Upper lobe of left lung (tissue), 5 donors: Measurements from ENCODE around the gene GRAPL.

DNA sequence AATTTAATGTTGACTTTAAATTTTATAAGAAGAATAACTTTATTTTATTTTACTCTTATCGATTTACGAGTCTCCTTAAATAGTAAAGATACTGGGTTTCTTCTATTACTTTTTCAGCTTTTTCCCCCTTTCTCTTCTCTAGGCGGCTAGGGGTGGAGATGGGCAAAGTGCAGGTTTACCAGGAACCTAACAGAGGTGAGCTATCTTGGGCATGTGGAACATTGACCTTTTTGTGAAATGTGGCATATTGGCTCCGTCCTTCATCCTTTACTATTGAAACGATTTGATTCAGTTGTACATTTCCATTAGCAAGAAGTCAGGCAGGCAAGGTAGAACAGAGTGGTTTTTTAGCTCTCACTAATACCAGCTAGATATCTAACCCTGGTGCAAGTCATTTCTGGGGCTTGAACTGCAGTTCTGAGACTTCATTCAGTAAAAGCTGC lies 9.2 kb downstream of the PRPSAP2 start:
- PRO-cap, 2 experiments: no peak in any of the 2 experiments
- RAMPAGE, long total RNA, 4 experiments: no peak in any of the 4 experiments

GRCh38 chr17:18967137-18967704 lies 15.3 kb downstream of the SLC5A10 start:
- PRO-cap, 2 experiments: no peak in any of the 2 experiments
- RAMPAGE, long total RNA, 4 experiments: no peak in any of the 4 experiments

- PRO-cap, 2 experiments: no peak in any of the 2 experiments
- RAMPAGE, long total RNA, 4 experiments: no peak in any of the 4 experiments
These were observed 16.9 kb upstream of the FAM83G start for GRCh38 chr17:19021400-19022018.

DNA sequence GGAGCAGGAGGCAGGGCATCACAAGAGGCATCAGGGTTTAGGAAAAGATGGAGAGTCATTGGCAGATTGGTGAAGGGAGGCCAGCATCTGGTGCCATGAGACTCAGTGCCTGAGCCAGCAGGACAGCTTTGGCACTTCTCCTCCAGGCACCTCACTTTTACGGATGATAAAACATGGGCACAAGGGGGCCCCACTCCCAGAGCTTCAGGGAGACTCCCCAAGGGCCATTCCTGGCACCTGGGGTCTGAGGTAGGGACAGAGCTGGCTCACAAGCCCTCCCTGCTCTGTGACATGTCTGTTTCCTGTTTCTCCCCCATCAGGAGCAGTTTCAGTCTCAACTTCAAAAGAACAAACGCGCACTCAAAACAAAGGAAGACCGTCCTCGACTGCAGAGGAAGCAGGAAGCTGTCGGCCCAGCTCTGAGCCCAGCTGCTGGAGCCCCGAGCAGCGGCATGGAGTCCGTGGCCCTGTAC lies at the start of gene GRAPL:
Gene GRAPL, plus strand, starts transcription at position 422 of the 473 bp plus-strand sequence.
- PRO-cap, 2 experiments: no peak in any of the 2 experiments
- RAMPAGE, long total RNA, 4 experiments: no peak in any of the 4 experiments

GRCh38 chr17:19268671-19269022 lies 31.5 kb downstream of the EPN2 start:
- PRO-cap, 2 experiments: no peak in any of the 2 experiments
- RAMPAGE, long total RNA, 4 experiments: no peak in any of the 4 experiments

- PRO-cap, 2 experiments: peak in 1 of 2 experiments; most common plus-strand start chr17:19301873 (in 1)
- RAMPAGE, long total RNA, 4 experiments: no peak in any of the 4 experiments
These were observed 60.8 kb downstream of the B9D1 start for GRCh38 chr17:19301526-19302259.

GRCh38 chr17:19338516-19339284 lies 23.8 kb downstream of the B9D1 start:
- PRO-cap, 2 experiments: no peak in any of the 2 experiments
- RAMPAGE, long total RNA, 4 experiments: no peak in any of the 4 experiments

DNA sequence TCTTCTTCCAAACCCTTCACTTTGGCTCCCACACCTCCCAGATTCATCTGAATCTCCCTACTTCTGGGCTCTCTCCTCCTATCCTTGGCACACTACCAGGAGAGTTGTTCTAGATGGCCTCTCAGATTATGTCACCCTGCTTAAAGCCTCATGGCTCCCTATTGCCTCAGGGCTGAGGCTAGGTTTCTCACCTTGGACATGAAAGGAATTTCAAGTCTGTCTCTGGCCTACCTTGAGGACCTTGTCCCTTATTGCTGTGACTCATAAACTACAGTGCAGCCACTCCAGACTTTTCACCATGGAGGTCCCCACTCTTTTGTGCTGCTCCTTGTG lies 964 bp upstream of the MFAP4 start:
- PRO-cap, 2 experiments: no peak in any of the 2 experiments
- RAMPAGE, long total RNA, 4 experiments: no peak in any of the 4 experiments

DNA sequence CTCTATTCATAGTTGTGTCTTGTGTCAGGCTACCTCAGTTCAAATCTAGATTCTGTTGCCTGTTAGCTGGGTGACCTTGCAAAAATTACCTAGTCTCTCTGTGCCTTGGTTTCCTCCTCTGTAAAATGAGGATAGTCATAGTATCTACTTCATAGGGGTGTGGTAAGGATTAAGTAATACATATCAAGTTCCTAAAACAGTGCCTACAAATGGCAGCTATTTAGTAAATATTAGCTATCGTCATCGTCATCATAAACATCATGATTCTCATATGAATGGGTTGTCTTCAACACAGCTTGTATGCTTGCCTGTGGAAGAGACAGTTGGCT lies 2.0 kb upstream of the MFAP4 start:
- PRO-cap, 2 experiments: no peak in any of the 2 experiments
- RAMPAGE, long total RNA, 4 experiments: no peak in any of the 4 experiments

- PRO-cap, 2 experiments: no peak in any of the 2 experiments
- RAMPAGE, long total RNA, 4 experiments: no peak in any of the 4 experiments
These were observed 2.5 kb upstream of the SLC47A1 start for GRCh38 chr17:19531101-19531565.

DNA sequence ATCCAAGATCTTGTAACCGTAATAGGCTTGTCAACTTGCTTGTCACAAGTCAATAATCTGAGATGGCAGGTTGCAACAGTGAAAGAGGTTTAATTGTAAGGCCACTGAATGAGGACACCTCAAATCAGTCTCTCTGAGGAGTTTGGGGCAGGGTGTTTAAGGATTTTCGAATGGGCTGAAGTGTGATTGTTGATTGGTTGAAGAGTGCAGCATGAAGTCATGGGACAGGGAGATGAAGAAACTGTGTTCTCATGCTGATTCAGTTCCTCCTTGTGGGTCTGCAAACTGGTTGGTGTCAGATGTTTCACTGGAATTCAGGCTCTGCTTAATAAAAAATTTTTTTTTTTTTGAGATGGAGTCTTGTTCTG lies 11.2 kb downstream of the SLC47A1 start:
- PRO-cap, 2 experiments: no peak in any of the 2 experiments
- RAMPAGE, long total RNA, 4 experiments: no peak in any of the 4 experiments

DNA sequence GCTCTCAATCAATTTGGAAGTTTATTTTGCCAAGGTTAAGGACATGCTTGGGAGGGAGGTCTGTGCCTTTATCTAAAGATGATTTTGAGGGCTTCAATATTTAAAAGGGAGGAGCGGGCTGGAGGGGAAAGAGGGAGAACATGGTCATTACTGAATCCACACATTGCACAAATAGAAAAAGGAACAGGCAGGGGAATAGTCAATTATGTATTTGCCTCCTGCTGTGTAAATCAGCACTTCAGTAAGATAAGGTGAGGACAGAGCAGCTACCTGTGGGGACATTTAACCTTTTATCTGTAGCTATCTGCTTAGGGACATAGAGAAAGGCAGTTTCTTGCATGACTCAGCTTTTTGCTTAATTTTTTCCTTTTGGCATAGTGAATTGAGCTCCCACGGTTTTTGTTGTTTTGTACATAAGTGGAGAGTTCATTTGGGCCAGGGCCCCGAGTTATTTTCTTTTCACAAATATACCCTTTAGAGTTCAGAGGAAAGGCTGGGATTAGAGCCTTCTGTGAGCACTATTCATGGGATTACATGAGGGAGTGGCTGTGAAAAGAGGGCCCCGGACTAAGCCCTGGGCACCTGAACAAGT lies 1.2 kb upstream of the ALDH3A2 start:
- PRO-cap, 2 experiments: no peak in any of the 2 experiments
- RAMPAGE, long total RNA, 4 experiments: no peak in any of the 4 experiments

DNA sequence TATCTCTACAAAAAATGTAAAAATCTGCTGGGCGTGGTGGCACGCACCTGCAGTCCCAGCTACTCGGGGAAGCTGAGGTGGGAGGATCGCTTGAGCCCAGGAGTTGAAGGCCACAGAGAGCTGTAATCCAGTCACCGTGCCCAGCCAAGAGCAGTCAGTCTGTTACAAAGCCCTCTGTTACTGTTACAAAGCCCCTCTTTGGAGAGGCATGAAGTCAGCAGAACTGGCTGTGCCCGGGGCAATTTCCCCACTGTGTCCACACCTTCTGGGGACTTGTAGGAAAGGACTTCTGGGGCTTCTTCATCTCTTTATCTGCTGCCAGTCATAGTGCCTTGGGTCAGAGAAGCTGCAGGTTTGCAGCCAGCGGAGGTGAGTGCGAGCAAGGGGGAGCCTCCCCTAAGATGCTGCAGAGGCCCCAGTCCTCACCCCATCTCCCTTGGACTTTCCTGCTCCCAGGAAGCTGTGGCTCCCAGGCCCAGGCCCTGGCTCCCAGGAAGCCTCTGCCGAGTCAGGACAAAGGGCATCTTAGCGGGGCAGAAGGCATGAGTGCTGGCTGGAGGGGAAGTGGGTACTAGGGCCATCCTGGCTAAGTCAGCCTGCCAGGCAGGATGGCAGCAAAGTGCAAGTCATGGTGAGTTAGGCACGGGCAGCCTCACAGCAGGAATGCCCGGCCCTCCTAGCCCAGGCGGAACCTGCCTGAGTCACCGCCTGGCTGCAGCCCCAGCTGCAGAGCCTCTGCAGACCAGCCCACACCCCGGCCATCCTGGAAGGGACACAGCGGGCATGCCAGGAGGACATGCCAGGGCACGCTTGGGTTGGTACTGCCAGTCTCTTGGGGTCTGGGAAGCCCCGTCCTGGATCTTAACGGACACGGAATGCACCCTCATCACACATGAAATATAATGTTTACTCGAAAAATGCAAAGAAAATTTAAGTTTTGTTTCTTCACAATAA lies 4.7 kb upstream of the ALDH3A1 start:
- PRO-cap, 2 experiments: no peak in any of the 2 experiments
- RAMPAGE, long total RNA, 4 experiments: no peak in any of the 4 experiments

DNA sequence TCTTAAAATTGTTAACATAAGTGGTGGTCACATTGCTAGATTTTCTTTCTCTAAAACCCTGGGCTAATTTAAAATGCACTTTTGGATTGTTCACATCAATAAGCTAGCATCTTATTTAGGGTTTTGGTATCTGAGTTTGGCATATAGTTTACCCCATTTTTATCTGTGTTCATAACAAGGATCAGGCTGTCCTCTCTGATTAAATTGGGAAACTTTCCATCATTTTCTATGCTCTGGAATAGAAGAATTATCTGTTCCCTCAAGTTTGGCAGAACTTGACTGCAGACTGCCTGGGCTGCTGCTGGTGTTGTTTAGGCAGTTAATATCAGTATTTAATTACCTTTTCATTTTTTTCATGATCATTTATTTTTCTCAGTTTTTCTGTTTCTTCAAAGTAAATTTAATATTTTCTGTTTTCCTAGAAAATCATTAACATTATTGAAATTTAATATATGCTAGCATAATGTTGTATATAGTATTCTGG lies 1.8 kb downstream of the SPECC1 start:
- PRO-cap, 2 experiments: no peak in any of the 2 experiments
- RAMPAGE, long total RNA, 4 experiments: no peak in any of the 4 experiments

DNA sequence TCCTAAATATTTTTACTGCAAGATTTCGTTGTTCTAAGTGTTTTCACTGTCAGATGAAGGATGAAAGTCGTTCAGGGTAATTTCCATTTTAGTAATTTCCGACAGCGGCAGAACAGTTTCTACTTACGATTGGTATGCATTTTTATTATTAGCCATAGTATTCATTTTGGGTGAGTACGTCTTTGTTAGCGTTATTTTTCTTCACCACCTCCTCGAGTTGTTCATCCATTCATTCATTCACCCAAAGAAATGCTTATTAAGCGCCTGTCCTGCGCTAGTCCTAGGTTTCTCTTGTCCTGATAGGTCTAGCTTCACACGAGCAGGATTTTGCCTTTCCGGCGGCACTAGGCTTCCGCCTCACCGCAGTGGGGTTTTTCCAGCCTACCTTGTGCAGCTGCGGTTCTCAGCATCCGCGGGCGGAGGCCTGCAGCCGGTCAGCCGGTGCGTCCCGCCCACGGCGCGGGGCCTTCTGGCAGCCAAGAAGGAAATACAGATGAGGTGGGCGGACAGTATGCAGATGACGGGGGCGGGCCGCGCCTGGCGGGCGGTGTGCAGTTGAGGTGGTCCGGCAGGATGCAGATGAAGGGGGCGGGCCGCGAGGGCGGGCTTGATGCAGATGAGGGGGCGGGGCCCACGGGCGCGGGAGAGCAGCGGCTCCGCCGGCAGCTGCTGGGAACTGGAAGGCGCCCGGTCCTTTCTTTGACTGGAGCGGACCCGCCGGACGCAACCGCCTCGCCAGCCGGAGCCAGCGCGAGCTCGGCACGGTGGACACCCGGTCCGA lies 146.4 kb downstream of the SPECC1 start:
- PRO-cap, 2 experiments: peak in 2 of 2 experiments; most common plus-strand start position 619 of the sequence (in 1); most common minus-strand start position 491 of the sequence (in 1)
- RAMPAGE, long total RNA, 4 experiments: start-site peak on the plus strand in 4 of 4 experiments, centred at positions 667 to 690 of the sequence, 39 to 345 reads per replicate

GRCh38 chr17:20843669-20844184 lies 199.1 kb downstream of the USP22 start:
- PRO-cap, 2 experiments: no peak in any of the 2 experiments
- RAMPAGE, long total RNA, 4 experiments: no peak in any of the 4 experiments

DNA sequence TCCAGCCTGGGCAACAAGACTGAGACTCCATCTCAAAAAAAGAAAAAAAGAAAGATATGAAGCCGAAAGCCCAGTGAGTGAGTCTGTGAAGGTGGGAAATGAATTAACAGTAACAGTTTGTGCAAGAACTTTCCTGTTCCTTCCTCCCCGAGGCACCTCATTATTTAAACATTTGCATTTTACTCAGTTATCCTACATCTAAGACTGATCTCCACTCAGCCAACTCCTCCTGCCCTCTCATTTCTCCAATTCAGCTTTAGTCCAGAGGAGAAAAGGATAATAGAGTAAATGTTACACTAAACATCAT lies 85.0 kb downstream of the USP22 start:
- PRO-cap, 2 experiments: no peak in any of the 2 experiments
- RAMPAGE, long total RNA, 4 experiments: no peak in any of the 4 experiments

- PRO-cap, 2 experiments: no peak in any of the 2 experiments
- RAMPAGE, long total RNA, 4 experiments: no peak in any of the 4 experiments
These were observed 63.3 kb downstream of the USP22 start for GRCh38 chr17:20979416-20980009.

GRCh38 chr17:21075400-21076062 lies 32.7 kb upstream of the USP22 start:
- PRO-cap, 2 experiments: no peak in any of the 2 experiments
- RAMPAGE, long total RNA, 4 experiments: no peak in any of the 4 experiments

GRCh38 chr17:21211503-21212508 lies 2.2 kb downstream of the TMEM11 start:
- PRO-cap, 2 experiments: no peak in any of the 2 experiments
- RAMPAGE, long total RNA, 4 experiments: no peak in any of the 4 experiments